B cell (primary cell): ENCODE measurements around the genes LPAR1, SNX30 and BSPRY.

GRCh38 chr9:110206770-110207965 lies 791 bp downstream of the C9orf152 start:
- PRO-cap: no peak
- CAGE, long polyA plus RNA: no peak

DNA sequence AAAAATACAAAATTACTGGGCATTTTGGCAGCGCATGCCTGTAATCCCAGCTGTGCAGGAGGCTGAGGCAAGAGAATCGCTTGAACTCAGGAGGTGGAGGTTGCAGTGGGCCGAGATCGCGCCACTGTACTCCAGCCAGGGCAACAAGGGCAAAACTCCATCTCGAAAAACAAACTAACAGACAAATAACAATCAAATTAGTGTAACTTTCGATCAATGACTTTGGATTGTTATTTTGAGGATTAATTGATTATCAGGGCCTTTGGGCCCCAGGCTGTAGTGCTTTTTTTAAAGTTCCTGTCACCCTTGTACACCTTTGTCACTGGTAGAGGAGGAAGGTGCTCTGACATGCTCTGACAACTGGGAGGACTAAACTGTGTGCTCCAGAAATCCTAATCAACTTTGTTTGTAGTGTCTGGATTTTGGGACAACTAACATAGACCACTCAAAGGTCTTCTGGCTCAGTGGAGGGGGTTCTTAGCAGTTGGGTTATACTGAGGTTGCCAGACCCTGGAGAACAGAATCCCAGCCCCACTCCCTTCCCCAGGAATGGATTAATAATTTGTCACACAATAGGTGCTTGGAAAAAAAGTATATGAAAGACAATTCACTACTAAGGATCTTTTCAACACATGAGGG lies 1.8 kb downstream of the TXN start:
- PRO-cap: no peak
- CAGE, long polyA plus RNA: no peak

DNA sequence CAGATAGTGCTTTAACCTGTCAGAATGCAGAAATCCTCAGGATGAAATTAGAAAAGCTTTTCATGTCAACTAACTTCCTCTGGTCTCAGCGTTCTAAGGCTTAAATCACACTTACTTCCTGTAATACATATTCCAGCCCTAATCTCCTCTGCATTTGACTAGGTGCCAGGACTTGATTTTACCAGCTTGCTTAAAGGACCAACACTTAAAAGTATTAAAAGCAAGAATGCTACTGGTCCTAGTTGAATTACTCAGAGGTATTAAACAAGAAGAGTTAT lies 108.6 kb downstream of the MUSK start:
- PRO-cap: no peak
- CAGE, long polyA plus RNA: no peak

GRCh38 chr9:111004178-111005054 lies 33.9 kb downstream of the LPAR1 start:
- PRO-cap: no peak
- CAGE, long polyA plus RNA: no peak

- PRO-cap: no peak
- CAGE, long polyA plus RNA: no peak
These were observed at the start of gene LPAR1 for GRCh38 chr9:111037702-111038639. Gene LPAR1 (minus strand): TSS chr9:111038470.

DNA sequence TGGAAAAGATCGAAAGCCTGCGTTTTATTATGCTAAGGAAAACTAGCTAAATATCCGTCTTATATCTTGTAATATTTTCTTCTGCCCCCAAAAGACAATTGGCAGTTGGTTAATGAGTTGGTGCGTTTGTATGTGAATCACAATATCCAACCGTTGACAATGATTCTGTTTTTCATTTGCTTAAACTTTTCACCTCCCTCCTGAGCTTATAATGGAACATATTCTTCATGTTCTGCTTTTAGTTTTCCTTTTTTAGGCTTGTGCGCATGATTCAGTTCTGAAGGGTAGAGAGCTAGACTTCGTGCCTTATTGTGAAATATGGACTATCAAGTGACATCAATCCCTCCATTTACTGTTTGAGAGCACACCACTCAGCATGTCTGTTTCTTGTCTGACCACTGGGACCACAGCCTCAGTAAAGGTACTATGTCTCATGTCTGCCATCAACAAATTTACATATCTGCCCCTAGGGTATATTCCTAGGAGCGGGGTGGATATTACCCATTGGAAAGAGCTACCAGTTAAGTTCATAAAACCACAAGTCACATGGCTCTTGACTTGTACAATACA lies 30.5 kb upstream of the LPAR1 start:
- PRO-cap: no peak
- CAGE, long polyA plus RNA: no peak

- PRO-cap: no peak
- CAGE, long polyA plus RNA: no peak
These were observed 41.5 kb upstream of the OR2K2 start for GRCh38 chr9:111371466-111371909.

GRCh38 chr9:111598604-111598974 lies 858 bp downstream of the PTGR1 start:
- PRO-cap: no peak
- CAGE, long polyA plus RNA: no peak

DNA sequence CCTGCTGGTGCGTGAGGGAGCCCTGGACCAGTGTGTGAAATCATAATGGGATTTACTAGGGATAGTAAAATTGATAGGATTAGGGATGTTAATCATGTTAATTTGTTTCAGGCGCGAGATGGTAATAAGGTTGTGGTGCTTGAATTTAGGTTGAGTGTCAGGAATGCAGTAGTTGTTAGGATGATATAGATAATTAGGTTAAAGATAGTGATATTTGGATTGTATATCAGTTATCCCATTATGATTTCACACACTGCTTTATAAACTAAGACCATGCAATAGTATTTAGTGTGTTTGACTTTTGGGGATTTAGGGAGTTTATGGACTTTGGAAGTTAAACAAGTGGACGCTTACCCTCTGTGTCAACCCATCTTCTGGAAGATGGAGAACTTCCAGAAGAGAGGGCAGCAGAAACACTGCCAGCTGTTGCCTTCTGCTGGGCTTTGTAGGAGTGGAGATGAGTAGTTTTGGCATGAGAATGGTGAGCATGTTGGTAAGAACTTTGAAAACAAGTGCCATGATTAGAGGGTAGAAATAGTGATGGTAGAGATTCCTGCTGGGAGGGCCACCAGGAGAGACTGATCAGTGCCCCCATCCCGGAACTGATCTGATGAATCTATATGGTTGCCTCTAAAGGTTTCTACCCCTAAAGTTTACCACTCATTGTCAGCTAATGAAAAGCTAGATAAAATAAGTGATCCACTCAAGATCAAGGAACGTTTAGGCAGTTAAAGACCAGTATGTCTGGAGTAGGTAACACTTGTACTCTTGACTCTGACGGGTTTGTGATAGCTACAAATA lies 2.2 kb downstream of the DNAJC25 start:
- PRO-cap: no peak
- CAGE, long polyA plus RNA: no peak

DNA sequence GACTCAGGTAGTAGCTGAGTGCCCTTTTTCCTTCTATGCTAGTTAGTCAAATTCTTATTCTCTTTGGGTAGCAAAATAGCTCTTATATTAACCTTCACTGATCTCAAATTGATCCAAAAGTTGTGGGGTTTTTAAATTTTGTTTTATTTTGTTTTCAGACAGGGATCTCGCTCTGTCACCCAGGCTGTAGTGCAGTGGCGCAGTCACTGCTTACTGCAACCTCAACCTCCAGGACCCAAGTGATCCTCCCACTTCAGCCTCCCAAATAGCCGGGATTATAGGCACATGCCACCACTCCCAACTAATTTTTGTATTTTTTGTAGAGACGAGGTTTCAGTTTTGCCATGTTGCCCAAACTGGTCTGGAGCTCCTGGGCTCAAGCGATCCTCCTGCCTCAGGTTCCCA lies 40.6 kb upstream of the UGCG start:
- PRO-cap: no peak
- CAGE, long polyA plus RNA: no peak

GRCh38 chr9:111933361-111934459 lies 37.1 kb downstream of the UGCG start:
- PRO-cap: no peak
- CAGE, long polyA plus RNA: no peak

GRCh38 chr9:111974200-111975024 lies 77.8 kb downstream of the UGCG start:
- PRO-cap: no peak
- CAGE, long polyA plus RNA: no peak

DNA sequence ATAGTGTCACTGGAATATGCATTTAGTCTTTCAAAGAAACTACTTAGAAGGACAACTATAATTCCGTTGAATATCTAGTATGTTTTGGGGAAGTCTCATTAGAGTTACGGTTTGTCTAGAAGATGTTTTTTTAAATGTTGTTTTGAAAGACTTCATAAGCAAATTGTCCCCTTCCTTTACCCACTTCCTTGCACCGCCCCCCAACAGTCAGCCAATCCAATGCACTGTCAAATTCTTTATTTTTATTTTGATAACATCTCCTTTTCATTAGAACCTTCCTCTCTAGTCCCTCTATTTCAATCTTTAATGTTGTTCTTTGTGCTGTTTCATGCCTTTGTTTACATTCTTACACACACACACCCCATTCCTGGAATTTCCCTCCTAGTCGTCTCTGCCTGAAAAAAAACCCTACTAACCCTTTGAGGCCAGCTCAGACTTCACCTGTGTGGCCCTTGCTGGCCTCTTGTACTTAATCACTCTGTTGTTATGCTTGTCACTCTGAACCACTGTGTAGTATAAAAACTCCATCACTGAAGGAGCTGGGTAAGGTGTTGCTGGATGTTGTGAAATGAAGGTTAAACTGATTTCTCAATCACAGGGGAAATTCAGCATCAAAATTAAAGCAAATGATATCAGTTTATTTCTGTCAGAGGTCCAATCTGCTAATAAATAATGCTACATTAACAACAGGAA lies 133.3 kb downstream of the UGCG start:
- PRO-cap: no peak
- CAGE, long polyA plus RNA: no peak

DNA sequence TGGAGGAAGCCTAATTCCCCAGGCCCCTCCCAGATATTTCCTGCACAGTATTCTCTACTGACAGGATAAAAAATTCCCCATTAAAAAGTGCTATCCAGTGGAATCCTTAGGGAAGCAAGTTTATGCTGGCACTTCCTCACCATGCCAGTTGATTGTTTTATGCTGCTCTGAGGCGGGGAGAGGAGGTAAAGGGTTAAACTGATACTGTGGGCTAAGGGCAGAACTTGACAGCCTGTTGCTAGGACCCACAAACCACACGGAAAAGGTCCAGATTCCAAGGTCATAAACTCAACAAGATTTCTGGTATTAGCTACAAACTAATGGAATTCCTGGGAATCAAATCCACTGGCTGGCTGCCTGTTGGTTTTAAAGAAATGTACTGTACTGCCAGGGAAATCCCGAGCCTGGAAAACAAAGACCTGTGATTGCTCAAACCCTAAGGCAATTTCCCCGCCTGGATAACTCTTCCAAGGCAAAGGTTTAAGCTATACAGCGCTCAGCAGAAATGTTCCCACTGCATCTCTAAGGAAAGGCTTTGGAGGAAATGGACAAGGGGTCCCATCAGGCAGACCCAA lies 124.6 kb downstream of the SUSD1 start:
- PRO-cap: no peak
- CAGE, long polyA plus RNA: no peak

DNA sequence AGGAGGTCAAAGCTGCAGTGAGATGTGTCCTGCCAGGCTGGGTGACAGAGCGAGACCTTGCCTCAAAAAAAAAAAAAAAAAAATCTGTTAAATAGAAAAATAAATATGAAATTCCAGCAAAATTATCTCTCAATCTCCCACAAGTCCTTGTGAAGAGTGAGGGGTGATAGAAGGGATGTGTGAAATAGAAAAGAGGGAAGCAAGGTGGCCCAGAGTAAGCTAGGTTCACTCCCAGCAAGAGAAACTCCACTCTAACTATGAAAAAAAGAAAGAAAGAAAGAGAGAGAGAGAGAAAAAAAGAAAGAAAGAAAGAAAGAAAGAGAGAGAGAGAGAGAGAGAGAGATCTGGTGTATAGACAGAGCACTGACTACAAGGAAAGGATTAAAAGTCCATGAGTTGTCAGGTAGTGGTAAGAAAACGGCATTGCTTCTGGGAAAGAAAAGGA lies 88.8 kb downstream of the SUSD1 start:
- PRO-cap: no peak
- CAGE, long polyA plus RNA: no peak

DNA sequence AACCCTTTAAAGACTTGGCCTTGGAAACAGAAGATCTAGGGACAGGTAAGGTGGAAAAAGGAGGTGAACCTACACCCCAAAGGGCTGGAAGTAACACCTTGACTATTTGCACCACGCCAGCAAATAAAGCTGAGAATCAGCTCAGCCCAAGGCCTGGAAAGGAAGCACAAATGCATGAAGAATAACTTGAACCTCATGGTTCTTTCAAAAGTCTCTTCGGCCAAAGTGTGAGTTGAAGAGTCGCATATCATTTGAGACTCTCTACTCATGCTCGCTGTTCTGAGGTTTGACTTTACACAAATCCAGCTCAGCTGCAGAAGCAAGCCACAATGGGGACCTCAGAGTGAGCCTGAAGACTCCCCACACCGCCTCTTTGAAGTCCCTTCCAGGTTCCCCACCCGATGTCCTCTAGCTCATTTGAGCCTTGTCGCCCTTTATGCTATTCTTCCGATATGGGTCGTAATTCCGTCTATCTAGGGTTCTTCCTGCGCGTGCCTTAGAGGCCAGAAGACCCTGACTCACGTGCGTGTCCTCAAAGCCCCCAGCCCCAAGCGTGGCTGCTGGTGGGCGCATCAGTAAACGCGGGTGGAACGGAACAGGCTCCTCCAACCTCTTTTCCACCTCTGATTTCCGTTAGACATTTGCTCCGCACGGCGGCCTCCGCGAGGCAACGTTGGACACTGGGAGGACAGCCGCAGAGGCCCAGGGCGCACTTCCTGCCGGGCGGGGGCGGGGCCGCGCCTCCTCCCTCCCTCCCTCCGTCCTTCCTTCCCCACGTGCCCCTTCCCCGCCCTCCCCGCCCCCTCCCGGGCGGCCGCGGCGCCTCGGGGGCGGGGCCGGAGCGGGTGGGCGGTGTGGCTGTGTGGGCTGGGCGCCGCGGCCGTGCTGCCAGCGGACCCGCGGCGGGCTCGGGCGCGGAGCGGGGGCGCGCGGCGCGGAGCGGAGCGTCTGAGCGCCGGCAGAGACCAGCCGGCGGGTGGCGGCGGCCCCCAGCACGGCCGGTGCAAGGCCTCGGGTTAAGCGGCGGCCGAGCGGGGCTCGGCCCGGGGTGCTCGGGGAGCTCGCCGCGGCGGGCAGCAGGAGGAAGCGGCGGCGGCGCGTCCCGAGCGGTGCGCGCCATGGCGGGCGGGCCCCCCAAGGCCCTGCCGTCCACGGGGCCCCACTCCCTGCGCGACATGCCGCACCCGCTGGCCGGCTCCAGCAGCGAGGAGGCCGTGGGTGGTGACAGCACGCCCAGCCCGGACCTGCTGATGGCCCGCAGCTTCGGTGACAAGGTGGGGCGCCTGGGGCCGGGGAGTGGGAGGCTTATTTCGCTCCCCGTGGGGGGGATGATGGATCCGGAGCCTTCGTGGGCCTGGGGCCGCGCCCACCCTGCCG lies at the start of gene SNX30:
Gene SNX30 (plus strand): TSS at position 877 of the 1,377 bp plus-strand sequence.
- PRO-cap: bidirectional peak, plus-strand start at position 894 of the sequence, minus-strand start at position 679 of the sequence
- CAGE, long polyA plus RNA: no peak

GRCh38 chr9:113125445-113125753 lies 25.4 kb upstream of the SLC31A2 start:
- PRO-cap: no peak
- CAGE, long polyA plus RNA: no peak

DNA sequence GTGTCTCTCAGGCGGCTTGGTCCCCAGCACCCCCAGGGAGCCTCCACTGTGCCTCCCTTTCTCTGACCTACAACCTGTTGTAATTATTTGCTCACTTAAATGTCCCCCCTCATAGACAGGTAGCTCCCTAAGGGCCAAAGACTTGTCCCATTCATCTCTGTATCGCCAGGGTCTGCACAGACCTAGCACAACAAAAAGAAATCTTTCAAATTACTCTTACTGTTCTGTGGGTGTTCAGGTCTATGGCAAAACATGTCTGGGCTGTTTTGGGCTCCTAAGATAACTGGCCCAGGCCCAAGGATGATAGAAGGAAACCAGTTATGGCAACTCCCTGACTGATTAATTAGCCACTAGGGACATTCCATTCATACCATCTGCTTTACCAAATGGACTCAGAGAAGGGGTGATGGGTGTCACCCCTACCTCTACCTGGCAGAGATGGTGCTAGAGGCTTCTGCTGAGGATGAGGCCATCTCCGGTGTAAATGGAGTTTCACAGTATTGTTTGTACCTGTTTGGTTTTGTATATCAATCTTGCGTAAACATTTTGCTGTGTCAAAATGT lies 1.8 kb downstream of the SLC31A2 start:
- PRO-cap: no peak
- CAGE, long polyA plus RNA: no peak

DNA sequence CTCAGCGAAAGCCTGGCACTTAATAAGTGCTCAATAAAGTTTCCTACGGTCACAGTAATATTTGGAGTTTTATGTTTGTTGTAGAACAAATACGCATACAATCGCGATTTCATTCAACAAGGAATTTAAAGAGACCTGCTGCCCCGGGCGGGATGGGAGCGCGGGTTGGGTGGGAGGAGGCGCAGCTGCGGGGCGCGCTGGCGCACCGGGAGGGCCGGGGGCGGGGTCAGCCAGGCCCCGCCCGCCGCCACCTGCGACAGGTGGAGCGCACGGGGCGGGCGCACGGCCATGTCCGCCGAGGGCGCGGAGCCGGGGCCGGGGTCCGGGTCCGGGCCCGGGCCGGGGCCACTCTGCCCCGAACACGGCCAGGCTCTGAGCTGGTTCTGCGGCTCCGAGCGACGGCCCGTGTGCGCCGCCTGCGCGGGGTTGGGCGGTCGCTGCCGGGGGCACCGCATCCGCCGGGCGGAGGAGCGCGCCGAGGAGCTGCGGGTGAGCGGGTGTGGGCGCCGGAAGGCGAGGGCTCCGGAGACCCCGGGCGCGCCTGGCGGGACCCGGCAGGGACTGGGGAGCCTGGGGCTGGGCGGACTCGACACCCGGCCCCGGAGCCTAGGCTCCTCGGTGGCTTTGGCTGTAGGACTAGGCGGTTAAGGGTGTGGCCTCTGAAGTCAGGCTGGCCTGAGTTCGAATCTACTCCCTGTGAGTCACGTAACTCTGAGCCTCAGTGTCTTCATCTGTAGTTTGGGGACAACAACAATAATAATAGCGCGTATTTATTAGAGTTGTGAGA lies at the start of gene BSPRY:
Gene BSPRY (plus strand): TSS at position 250 of the 787 bp plus-strand sequence.
- PRO-cap: unidirectional peak, plus-strand start at position 289 of the sequence
- CAGE, long polyA plus RNA: no peak

- PRO-cap: no peak
- CAGE, long polyA plus RNA: no peak
These were observed 1.3 kb downstream of the HDHD3 start for GRCh38 chr9:113375294-113376029.